Progenitor cell of endocrine pancreas (in vitro differentiated cells): ENCODE results near the genes PTPRJ, OR4X2, OR5D3P, OR5D14 and OR5L1.

- PRO-cap = no peak
Measured at GRCh38 chr11:47391020-47391652, 12.8 kb upstream of the SPI1 start.

- PRO-cap = no peak
Measured at GRCh38 chr11:47498514-47499112, 49.7 kb upstream of the RAPSN start.

- PRO-cap = no peak
Measured at GRCh38 chr11:47523274-47524217, 29.4 kb downstream of the CELF1 start.

- PRO-cap = no peak
Measured at GRCh38 chr11:47606347-47607217, 12.4 kb upstream of the C1QTNF4 start.

DNA sequence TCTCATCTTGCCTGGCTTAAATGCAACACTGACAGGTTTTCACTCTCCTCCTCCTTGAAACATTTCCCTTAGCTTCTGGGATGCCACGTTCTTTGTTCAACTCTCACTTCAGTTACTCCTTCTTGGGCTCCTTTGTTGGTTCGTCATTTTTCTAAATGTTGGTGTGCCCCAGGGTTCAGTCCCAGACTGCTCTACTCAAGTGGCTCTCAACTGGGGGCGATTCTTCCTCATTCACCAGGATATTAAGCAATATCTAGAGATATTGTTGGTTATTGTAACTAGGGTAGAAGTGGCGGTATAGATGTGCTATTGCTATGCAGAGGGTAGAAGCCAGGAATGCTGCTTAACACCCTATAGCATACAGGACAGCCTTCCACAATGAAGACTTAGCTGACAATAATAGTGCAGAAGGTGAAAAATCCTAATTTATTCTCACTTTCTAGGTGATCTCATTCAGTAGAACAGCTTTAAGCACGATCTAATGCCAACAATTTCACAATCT lies 4.8 kb downstream of the NUP160 start:
- PRO-cap = no peak

DNA sequence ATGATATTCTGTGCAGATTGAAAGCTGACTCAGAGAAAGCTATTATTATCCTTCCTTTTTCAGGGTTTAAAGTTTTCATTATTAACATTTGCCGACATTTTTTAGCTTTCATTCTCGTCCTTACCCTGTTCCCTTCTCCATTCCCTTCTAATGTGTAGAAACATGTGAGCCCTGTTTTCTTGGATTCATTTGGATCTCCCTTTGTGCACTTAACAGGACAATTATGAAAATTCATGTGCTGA lies 16.9 kb upstream of the NUP160 start:
- PRO-cap = no peak

DNA sequence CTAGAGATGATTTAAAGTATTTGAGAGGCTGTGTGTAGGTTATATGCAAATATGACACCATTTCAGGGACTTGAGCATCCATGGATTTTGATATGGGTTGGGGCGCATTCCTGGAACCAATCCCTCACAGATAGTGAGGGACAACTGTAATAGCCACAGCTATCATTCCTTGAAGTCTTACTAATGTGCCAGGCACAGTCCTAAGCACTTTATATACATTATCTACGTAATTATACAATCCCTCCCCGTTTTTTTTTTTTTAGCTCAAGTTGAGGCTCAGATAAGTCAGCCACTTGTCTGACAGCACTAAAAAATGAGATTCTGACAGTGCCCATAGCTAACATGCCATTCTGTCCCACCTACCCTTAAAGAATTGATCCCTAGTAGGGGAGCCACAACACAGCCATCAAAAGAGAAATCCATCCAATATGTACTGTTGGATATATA lies 44.6 kb upstream of the PTPRJ start:
- PRO-cap = no peak

GRCh38 chr11:47942028-47942772 lies 38.2 kb upstream of the PTPRJ start:
- PRO-cap = no peak

DNA sequence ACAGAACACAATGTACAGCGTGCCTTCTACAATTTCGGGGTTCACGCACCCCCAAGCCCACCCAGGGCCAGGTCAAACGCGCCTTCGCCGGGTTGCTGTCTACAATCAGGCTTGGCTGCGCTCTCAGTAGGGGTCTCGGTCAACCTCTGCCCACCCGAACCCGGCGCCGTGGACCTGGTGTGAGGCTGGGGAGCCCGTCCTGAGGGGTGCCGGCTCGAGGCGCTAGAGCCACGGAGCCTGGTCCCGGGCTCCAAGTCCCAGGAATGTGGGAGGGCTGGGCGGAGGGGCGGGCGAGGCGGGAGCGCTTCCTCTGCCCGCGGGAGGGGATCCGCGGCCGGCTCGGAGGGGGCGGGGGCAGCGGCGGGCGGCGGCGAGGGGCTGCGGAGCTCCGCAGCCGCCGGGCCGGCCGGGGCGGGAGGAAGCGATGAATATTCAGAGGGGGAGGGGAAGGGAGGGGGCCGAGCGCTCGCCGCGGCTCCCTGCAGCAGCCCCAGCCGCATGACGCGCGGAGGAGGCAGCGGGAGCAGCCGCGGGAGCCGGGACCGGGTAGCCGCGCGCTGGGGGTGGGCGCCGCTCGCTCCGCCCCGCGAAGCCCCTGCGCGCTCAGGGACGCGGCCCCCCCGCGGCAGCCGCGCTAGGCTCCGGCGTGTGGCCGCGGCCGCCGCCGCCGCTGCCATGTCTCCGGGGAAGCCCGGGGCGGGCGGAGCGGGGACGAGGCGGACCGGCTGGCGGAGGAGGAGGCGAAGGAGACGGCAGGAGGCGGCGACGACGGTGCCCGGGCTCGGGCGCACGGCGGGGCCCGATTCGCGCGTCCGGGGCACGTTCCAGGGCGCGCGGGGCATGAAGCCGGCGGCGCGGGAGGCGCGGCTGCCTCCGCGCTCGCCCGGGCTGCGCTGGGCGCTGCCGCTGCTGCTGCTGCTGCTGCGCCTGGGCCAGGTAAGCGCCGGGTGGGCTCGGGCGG lies at the start of gene PTPRJ:
TSS of gene PTPRJ (plus strand) at position 487 of the 961 bp plus-strand sequence.
- PRO-cap = bidirectional peak, plus-strand start at position 499 of the sequence, minus-strand start at position 267 of the sequence; bidirectional peak, plus-strand start outside the sequence, minus-strand start at position 895 of the sequence

DNA sequence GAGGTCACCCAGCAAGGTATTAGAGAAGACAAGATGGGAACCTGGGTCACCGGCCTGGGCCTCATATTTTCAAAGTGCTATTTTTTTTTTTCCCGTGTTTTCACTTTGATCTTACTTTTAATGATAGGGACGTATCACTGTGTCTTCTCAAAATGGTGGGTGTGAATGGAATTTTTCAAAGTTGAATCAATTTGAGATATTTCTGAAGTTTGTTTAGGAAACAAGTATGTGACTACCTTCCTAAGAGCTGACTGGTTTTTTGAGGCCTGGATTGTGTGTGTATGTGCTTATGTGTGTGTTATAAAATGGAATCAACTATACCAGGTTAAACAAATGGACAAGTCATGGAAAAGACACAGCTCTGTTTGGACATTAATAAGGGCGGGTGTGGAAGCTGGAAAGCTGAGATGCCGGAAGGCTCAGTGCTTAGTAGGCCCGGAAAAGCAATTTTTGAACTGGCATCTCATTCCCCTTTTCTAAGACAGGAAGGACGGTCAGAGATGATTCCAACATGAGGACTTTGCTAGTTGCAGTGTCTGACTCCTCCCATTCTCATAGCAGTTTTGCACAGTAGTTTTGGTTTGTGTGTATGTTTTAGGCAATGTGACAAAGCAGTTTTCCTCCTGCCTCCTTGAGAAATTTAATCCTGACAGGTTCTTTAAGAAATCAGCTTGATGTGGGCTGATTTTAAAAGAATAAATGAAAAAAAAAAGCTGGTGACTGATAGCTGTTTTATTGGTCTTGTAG lies 2.9 kb downstream of the PTPRJ start:
- PRO-cap = no peak

DNA sequence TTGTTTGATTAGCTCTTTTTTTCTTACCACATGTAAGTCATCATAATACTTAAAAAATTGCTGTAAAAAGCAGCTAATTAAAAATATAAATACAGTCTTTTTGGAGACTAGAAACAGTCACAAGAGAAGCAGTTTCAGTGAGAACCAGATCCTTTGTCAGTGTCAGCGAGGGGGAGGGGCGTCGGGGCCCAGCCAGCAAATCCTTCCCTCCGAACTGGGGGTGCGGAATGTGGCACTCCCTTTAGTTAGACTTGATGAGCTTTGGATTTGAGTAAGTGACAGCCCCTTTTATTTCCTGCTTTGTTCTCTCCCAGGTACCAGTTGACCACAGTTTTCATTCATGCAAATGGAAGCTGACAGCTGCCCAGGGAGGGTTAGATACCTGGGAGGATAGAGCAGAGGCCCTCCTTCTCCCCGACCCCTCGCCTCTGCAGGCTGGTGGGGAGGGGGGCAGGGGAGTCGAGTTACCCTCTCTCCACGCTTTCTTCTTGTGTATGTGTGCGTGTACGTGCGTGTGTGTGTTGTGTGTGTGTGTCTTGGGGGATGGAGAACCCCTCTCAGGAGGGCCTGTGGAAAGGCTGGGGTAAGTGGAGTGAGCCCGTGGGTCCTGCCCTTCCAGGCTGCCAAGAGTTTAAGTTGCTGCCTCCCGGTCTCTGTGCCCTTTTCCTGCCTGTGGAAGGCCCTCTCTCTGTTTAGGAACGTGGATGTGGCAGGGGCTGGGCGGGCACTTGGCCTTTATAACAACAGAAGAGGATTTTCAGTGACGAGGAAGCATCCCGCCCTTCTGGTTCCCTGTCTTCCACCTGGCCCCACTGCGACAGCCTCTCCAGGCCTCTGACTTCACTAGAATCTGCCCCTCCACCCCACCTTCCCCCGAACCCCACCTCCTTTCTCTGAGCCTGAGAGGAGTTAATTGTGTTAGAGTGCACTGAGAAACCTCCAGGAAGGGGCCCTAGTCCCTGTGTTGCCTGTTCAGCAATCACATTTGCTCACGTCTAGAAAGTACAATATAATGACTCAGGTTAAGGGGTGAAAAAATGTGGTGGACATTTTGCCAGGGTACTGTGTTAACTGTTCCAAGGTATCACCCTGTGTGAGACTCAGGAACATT lies 38.5 kb downstream of the PTPRJ start:
- PRO-cap = bidirectional peak, plus-strand start at position 345 of the sequence, minus-strand start at position 178 of the sequence; unidirectional peak, minus-strand start at position 814 of the sequence

DNA sequence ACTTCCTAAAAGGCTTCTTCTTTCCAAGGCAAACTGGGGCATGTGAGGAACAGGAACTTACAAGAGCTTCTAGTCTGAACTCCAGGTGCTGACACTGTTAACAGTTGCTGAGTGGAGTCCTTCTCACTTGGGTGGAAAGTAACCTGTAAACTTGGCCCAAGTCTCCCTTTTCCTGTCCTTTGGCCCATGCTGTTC lies 53.5 kb downstream of the PTPRJ start:
- PRO-cap = no peak

GRCh38 chr11:48169712-48170883 lies 46.5 kb upstream of the OR4B1 start:
- PRO-cap = no peak

GRCh38 chr11:48244662-48245286 lies at the start of gene OR4X2:
Gene OR4X2, plus strand, starts transcription at chr11:48245104.
- PRO-cap = no peak

DNA sequence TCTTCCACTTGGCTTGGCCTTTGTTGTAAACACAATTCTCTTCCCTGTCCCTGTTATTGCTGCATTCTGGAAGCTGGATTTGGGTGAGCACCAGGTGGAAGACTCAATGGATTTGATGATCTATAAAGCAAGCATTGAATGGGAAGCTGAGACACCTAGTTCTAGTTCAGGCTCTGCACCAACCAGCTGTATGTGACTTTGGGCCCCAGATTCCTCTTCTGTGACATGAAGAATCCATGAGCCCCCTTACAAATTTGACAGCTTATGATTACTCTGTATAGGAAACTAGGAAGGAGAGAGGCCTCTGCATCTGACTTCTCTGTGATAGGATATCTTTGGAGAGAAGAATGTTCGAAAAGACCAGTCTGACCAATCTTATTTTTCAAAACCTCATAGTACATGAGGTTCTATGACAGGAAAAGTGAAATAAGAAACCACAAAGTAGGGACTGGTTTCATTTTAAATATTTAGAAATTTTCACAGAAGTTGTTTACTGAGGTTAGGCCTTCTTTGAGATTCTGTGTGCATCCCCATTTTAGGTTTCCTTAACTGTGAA lies 2.2 kb upstream of the OR4X1 start:
- PRO-cap = no peak

GRCh38 chr11:55723363-55724015 lies at the start of gene OR5D3P:
Gene OR5D3P, plus strand, starts transcription at chr11:55723776.
- PRO-cap = no peak

GRCh38 chr11:55795206-55795711 lies at the start of gene OR5D14:
Gene OR5D14, plus strand, starts transcription at chr11:55795556.
- PRO-cap = no peak

GRCh38 chr11:55811152-55811664 lies at the start of gene OR5L1:
Gene OR5L1, plus strand, starts transcription at chr11:55811367.
- PRO-cap = no peak

GRCh38 chr11:56883312-56883829 lies 105.3 kb upstream of the OR5AK2 start:
- PRO-cap = no peak

DNA sequence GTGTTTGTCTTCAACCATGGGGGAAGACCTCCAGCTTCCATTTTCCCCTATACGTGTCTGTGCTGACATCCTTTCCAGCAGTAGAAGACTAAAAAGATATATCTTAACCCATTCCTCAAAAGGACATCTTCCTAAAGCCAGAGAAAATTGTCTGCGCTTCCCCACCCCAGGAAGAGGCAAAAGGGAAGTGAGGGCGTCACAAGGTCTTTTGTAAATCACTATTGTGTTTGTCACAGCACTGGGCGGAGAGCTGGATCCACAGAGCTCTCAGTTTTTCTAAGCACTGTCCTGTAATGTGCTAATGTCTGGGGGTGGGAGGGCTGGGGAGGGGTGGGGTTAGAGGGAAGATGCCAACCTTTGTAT lies 9.5 kb downstream of the LRRC55 start:
- PRO-cap = no peak